Mononuclear cell (primary cell): ENCODE data around the genes DYNLT5, MIER1 and SLC35D1.

DNA sequence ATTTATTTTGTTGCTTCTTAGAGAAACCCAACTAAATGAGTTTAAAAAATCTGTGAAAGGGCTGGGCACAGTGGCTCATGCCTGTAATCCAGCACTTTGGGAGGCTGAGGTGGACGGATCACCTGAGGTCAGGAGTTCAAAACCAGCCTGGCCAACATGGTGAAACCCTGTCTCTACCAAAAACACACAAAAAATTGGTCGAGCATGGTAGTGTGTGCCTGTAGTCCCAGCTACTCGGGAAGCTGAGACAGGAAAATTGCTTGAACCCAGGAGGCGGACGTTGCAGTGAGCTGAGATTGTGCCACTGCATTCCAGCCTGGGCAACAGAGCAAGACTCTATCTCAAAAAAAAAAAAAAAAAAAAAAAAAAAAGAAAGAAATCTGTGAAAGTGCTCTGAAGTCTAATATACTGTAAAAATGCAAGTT, 164.1 kb upstream of the SGIP1 start:
- RRBS, result no CpG with 5 or more reads among the region's 5 CpGs

GRCh38 chr1:66728976-66729472, 23.2 kb upstream of the DYNLT5 start:
- RRBS, result no CpG with 5 or more reads among the region's 5 CpGs

DNA sequence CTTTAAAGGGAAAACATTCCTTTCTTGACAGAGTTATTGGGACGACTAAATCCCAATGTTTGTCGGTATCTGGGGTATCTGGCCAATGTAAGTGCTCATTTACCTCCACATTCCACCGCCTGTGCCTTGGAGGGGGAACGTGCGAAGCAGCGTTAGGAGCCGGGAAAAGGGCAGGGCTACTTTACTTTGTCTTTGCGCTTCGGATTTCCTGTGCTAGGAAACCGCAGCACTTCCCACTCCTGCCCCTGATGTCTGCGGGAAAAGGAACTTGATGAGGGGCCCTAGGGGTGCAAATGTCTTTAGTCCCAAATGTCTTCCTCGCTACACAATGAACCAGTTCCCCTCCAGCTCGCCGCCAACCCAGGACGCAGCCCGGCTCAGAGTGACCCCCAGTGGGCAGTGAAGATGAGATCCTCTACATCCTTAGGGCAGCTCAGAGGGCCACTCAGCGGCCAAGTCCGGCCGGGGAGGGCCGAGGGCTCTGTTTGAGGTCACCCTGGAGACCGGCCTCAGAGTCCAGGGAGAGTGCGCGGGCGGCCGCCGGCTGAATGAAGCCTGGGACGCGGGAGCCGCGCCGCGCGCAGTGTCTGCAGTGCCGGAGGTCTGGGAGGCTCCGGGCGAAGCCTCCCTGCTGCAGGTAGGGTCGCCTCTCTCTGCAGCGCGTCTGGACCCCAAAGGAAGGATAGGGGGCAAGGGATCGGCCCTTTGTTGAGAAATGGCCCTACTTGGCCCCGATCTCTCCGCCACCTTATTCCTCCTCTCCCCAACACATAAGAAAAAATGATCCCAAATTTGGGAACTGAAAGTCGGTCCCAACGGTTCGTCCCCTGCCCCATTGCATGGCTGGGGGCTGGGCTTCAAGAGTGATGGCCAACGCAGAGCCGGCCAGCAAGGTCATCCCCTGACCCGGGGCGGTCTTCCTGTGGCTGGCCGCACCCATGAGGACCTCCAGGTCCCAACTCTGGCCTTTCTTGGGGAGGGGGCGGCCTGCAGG, at the start of gene DYNLT5:
Gene DYNLT5 (plus strand): TSS at position 512 of the 994 bp plus-strand sequence.
- RRBS, result 6% methylated on average over 18 of the region's 51 CpGs

DNA sequence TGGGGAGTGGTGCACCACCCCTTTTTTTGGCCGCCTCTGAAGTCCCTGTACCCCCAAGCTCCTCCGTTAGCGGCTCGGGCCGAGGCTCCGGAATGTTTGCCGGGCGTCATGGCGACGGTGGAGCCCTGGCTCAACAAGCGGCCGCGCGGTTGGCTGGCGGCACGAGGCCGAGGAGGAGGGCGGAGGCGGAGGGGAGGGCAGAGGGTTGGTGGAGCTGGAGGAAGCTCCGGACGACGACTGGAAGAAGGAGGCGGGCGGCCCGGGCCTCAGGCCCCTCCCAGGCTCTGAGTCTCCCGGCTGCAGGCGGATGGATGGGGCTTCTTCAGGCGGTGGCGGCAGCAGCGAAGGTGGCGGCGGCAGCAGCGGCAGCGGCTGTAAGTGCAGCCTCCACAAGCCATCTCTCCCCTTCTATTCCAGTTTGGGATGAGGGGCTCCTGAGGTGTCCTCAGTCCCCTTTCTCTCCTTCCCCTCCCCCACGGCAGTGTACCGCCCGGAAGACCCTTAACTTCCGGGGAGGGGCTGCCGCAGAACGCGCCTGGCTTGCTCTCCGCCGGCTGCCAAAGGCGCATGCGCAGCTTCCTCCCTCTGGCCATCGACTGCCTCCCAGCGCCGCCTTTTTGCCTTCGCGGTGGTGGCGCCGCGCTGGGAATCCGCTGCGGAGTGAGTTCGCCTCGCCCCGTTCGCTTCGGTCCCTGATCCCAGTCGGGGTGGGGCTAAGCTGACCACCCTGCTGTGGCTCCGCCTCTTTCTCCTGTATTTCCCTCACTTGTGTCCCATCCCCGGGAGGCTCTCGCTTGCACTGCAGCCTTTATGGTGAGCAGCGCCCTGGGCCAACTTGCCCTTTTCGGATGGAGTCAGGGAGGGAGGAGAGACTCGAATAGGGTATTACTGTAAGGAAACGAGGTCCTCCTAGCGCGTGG, at the start of gene MIER1:
Gene MIER1 (plus strand): TSS at position 269 of the 920 bp plus-strand sequence.
- RRBS, result 2% methylated on average over 22 of the region's 70 CpGs

GRCh38 chr1:66929602-66930127, 4.9 kb downstream of the MIER1 start:
- RRBS, result 6% methylated on average over 1 of the region's 21 CpGs

DNA sequence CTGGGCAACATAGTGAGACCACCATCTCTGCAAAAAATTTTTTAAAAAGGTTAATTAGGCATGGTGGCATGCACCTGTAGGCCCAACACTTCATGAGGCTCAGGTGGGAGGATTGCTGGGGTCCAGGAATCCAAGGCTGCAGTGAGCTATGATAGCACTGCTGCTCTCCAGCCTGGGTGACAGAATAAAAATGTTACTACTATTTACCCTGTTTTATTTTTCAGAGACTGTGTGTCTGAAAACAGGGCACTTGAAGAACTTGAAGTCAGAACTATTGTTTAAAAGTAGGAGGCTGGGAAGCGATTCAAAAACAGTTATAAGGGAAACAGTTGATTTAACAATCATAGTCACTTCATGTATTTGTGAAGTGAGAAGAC, 23.9 kb downstream of the MIER1 start:
- RRBS, result no CpG with 5 or more reads among the region's 1 CpG

GRCh38 chr1:67053279-67054269, at the start of gene SLC35D1:
TSS of gene SLC35D1 (minus strand) at chr1:67054148.
- RRBS, result 3% methylated on average over 31 of the region's 88 CpGs

GRCh38 chr1:67137566-67137846, 2.7 kb upstream of the C1orf141 start:
- RRBS, result no CpG with 5 or more reads among the region's 1 CpG

DNA sequence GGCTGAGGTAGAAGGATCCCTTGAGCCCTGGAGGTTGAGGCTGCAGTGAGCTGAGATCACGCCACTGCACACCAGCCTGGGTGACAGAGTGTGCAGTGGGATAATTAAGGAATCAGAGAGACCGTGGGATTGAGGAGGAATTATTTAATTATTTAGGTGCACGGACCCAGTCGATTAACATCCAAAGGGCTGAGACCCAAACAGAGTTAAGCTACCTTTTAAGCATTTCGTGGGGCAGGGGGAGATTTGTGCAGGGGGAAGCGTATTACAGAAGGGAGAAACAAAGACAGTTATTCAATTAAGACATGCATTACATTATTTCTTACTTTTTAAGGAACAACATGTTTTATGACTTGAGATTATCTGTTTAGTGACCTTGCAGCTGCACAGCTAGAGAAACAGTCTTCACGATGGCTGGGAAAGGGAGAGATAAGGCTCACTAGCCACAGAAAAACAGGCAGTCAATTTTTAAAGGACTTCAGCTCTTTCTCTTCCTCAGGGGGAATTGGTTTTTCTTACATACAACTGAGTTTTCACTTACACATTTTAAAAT, 7.0 kb upstream of the C1orf141 start:
- RRBS, result no CpG with 5 or more reads among the region's 7 CpGs

GRCh38 chr1:67272584-67272783, 35.2 kb upstream of the IL12RB2 start:
- RRBS, result no CpG with 5 or more reads among the region's 3 CpGs

- RRBS, result 2% methylated on average over 22 of the region's 40 CpGs
Observed at GRCh38 chr1:67429472-67429947, 692 bp downstream of the SERBP1 start.

- RRBS, result no CpG with 5 or more reads among the region's 7 CpGs
Observed at GRCh38 chr1:67460829-67461422, 30.7 kb upstream of the SERBP1 start.

- RRBS, result no CpG with 5 or more reads among the region's 5 CpGs
Observed at GRCh38 chr1:67586633-67586981, 98.4 kb upstream of the GADD45A start.

DNA sequence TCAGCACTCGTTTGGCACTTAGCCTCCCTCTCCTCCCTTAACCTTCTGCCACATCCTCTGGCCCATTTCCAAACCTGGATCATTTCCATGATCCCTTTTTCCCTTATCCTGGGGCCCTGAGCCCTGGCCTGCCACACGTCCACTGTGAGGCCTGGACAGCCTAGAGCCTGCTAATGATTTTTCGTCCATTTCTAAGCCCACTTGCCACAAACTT, 37.9 kb upstream of the GADD45A start:
- RRBS, result no CpG with 5 or more reads among the region's 3 CpGs

- RRBS, result 1% methylated on average over 22 of the region's 52 CpGs
Observed at GRCh38 chr1:67686201-67687295, 1.5 kb downstream of the GADD45A start.

GRCh38 chr1:67687595-67688698, 2.9 kb downstream of the GADD45A start:
- RRBS, result no CpG with 5 or more reads among the region's 8 CpGs

DNA sequence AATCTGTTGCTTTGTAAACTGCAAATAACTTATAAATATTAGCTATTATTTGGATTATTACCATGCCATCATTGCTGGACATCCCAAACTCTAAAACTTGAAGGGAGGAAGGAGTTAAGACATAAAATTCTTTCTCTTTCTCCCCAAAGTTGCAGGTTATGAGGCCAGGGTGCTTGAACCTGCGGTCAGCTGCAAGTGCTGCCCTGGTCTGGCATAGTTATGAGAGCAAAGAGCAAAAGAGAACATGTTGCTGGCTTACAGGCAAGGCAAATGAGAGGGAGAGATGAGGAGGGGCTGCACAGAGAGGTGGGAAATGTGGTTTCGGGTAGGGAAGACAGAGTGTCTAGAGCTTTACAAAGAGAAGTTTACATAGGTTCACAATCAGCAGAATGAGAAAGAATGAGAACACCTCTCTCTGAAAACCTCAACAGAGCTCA, 30.8 kb downstream of the GADD45A start:
- RRBS, result no CpG with 5 or more reads among the region's 2 CpGs

- RRBS, result no CpG with 5 or more reads among the region's 7 CpGs
Observed at GRCh38 chr1:67733466-67734692, 48.9 kb downstream of the GADD45A start.

DNA sequence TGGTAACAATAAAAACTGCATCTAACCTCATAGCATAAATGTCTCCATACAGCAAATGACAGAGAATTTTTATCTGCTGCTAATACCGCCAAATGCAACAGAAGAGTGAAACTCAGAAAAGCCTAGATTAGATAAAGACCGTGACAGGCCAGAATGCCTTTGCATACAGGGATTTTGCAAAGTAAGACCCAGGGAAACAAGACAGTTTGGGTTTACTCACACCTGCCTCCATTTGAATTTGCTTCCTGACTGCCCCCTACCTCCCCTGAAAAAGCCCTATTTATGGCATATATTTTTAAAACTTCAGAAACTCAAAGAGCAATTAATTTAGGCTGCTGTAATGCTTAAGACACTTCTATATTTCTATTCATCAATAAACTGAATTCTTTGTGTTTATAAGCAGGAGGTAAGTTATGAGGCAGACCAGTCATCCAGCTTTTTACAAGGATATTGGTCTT, 58.4 kb downstream of the GADD45A start:
- RRBS, result no CpG with 5 or more reads among the region's 2 CpGs